HEK293 (cell line): ENCODE results near the genes ZNF430, ZNF730 and ZNF726.

- PRO-cap = no peak
- RRBS, 2 experiments = no CpG with 5 or more reads among the region's 2 CpGs
These were observed 22.4 kb downstream of the ZNF14 start for GRCh38 chr19:19710594-19710911.

DNA sequence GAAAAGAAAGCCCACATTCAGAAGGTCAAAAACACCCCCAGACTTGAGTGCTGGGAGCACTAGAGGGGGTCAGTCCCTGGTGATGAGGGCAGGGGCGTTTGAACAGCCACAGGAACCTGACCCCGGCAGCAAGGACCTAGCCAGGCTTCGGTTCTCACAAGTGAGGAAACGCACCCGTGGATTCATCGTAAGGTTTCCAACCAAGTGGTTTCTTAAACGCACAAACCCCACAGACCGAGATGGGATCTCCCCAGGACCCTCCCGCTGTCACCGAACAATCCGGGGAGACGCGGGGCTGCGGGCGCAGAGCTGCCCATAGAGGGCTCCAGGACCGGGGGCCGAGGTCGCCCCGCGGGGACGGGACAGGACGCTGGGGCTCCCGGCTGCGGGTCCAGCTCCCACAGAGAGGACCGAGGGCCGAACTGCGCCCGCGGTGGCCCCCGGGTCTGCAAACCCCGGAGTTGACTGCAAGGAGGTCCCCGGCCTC, 457 bp downstream of the ZNF14 start:
- PRO-cap = no peak
- RRBS, 2 experiments = 1 to 2% methylated on average over 21 to 23 of the region's 32 CpGs

GRCh38 chr19:19775696-19777067, 43.3 kb upstream of the ZNF14 start:
- PRO-cap = bidirectional peak, plus-strand start at chr19:19776786, minus-strand start at chr19:19776380
- RRBS, 2 experiments = no CpG with 5 or more reads among the region's 52 CpGs

GRCh38 chr19:20422558-20423159, 142.9 kb downstream of the ZNF737 start:
- PRO-cap = no peak
- RRBS, 2 experiments = no CpG with 5 or more reads among the region's 15 CpGs

DNA sequence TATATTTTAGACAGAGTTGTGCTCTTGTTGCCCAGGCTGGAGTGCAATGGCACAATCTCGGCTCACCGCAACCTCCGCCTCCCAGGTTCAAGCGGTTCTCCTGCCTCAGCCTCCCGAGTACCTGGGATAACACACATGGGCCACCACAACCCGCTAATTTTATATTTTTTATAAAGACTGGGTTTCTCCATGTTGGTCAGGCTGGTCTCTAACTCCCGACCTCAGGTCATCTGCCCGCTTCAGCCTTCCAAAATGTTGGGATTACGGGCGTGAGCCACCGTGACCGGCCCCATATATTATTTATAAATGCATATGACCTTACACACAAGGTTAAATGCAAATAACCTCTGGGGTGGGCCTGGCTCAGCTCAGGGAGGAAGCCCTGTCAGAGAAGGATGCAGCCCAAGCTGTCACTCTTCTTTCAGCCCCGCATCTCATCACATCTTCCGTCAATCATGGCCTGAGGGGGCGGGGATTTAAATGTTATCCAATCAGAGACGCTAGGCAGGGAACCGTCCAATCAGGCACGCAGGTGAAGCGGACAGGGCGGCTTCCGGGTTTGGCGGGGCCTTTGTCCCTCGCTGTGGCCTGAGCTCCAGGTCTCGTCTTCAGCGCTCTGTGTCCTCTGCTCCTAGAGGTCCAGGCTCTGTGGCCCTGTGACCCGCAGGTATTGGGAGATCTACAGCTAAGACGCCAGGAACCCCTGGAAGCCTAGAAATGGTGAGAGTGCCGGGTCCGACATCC, at the start of gene ZNF430:
TSS of gene ZNF430 (plus strand) at position 574 of the 744 bp plus-strand sequence.
- PRO-cap = bidirectional peak, plus-strand start at position 574 of the sequence, minus-strand start at position 436 of the sequence
- RRBS, 2 experiments = no CpG with 5 or more reads among the region's 29 CpGs

DNA sequence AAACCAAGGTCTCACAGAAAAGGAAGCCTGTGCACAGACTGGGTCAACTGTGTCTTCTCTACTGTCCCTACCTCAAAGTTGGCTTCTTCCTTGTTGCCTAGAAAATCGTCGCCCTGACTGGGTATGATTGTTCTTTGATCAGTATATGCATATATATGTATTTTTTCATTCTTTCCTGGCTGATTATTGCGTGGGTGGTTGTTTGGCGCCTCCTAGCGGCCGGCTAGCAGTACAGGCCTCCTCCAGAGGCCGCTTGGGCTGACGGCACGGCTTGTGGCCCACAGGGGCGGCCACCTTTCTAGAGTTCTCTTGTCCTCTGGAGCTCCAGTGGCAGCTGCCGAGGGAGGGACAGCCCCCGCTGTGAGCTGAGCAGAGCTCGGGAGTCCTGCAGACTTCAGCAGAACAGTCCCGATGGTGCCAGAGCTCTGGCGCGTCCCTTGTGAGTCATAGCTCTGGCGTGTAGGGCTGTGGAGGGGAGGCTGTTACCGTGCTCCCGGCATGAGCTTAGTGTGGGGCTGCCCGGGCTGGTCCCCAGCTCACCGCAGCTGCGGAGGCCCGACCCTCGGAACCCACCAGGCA, 22.6 kb upstream of the ZNF429 start:
- PRO-cap = no peak
- RRBS, 2 experiments = 58 to 86% methylated on average over 4 of the region's 24 CpGs

- PRO-cap = no peak
- RRBS, 2 experiments = no CpG with 5 or more reads among the region's 1 CpG
These were observed 17.8 kb upstream of the ZNF208 start for GRCh38 chr19:22028594-22028943.

GRCh38 chr19:22286628-22286955, 351 bp downstream of the ZNF729 start:
- PRO-cap = no peak
- RRBS, 2 experiments = no CpG with 5 or more reads among the region's 18 CpGs

- PRO-cap = no peak
- RRBS, 2 experiments = under 1 to 2% methylated on average over 4 of the region's 9 CpGs
These were observed 5.1 kb upstream of the ZNF98 start for GRCh38 chr19:22427388-22427581.

DNA sequence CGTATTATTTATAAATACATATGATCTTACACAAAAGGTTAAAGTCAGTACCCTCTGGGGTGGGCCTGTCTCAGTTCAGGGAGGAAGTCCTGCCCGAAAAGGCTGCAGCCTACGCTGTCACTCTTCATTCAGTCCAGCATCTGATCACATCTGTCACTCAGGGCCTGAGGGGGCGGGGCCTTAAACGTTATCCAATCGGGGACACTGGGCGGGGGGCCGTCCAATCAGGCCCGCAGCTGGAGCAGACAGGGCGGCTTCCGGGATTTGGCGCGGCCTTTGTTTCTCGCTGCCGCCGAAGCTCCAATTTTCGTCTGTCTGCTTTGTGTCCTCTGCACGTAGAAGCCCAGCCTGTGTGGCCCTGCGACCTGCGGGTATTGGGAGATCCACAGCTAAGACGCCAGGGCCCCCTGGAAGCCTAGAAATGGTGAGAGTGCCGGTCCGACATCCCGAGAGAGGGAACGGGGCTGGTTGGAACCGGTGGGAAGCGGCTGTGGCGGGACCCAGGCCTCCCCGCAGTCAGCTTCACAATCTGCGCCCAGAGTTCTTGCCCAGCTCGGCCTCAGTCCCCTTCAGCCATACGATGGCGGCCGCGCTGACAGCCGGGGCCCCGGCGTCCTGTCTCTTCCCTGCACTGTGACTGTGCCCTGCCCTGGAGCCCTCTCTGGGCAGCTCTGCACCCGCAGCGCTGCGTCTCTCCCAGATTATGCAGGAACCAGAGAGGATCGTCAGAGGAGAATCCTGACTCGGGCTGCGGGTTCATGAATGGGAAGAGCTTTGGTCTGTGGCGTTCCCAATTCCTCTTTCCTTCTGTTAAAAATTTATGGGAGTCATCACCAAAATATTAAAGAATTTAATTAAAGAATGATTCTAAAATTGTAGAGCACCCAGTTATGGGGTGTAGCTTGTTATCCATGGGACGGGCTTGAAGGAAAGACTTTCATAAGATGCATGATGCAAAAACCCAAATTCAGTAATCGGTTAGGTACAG, at the start of gene ZNF730:
TSS of gene ZNF730 (plus strand) at position 273 of the 988 bp plus-strand sequence.
- PRO-cap = no peak
- RRBS, 2 experiments = no CpG with 5 or more reads among the region's 47 CpGs

DNA sequence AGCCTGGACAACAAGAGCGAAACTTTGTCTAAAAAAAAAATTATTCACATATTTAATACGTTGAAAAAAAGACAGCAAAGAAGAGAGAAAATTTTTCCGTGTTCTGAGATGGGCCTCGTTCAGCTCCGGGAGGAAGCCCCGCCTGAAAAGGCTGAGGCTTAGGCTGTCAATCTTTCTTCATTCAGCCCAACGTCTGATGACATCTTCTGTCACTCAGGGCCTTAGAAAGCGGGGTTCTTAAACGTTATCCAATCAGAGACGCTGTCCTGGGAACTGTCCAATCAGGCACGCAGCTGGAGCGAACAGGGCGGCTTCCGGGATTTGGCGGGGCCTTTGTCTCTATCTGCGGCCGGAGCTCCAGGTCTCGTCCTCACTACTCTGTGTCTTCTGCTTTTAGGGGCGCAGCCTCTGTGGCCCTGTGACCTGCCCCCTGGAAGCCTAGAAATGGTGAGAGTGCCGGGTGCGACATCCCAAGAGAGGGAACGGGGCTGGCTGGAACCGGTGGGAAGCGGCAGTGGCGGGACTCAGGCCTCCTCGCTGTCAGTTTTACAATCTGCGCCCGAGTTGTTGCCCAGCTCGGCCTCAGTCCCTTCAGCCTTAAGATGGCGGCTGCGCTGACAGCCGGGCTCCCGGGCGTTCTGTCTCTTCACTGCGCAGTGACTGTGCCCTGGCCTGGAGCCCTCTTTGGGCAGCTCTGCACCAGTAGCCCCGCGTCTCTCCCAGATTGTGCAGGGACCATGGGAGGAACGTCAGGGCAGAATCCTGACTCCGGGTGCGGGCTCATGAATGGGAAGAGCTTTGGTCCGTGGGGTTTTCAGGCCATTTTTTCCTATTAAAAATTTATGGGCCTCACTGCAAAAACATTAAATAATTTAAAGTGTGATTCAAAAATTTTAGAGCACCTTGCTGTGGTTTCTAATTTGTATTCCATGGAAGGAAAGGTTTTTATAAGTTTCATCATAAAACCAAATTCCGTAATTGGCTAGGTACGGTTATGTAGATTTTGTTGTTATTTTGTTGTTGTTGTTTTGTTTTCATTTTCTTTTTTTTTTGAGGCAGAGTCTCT, at the start of gene ZNF726:
TSS of gene ZNF726 (plus strand) at position 336 of the 1,066 bp plus-strand sequence.
- PRO-cap = unidirectional peak, plus-strand start at position 336 of the sequence
- RRBS, 2 experiments = no CpG with 5 or more reads among the region's 43 CpGs

DNA sequence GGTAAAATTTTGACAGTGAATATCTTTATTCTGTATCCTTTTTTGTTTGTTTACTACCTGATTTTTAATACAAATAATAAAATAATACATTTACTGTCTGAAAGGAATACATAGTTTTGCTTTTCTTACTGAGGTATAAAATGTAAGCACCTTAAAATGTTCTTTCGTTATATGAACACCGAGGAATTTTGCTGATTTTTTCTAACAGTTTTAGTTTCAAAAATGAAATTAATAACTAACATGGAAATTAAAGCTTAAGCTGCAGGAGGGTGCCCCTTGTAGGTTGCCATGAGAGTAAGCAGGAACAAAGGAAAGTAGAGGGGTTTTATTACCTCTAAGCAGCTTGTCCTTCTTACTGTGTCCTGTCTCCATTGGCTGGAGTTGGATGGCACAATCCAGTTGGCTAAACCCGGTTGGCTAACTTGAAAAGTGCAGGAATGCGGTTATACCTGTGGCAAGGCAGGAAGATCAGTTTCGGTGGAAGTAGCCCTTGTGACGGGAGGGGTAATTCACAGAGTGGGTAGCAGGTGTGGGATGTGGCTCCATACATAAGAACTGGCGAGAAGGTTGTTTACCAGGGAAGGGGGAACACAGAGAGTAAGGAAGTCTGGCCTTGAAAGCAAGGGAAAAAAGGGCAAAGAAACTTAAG, 3.1 kb downstream of the ZNF726 start:
- PRO-cap = no peak
- RRBS, 2 experiments = no CpG with 5 or more reads among the region's 7 CpGs

GRCh38 chr19:24144562-24144952, 57.6 kb downstream of the ZNF254 start:
- PRO-cap = no peak
- RRBS, 2 experiments = no CpG with 5 or more reads among the region's 6 CpGs

- PRO-cap = no peak
- RRBS, 2 experiments = no CpG with 5 or more reads among the region's 6 CpGs
These were observed 789.0 kb downstream of the UQCRFS1 start for GRCh38 chr19:28424023-28424377.

DNA sequence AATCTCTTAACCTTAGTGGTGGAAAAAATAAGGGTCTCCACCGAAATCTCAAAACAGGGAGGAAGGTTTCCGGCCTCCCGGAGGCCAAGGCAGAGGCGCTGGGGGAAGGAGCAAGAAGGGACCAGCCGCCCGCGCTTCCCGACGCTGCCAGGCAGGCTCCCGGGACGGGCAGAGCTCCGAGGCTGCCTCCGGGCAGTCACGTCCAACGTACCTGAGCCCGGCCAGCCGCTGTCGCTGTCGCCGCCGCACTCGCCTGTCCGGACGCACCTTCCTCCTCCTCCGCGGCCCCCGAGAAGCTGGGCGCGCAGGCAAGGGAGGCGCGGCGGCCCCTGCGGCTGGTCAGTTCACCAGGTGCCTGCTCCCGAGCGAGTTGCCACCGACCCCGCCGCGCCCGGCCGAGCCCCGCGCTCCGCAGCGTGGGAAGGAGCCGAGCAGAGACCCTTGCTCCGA, 419.6 kb downstream of the UQCRFS1 start:
- PRO-cap = no peak
- RRBS, 2 experiments = 19 to 83% methylated on average over 24 of the region's 47 CpGs

- PRO-cap = unidirectional peak, minus-strand start at chr19:29016564
- RRBS, 2 experiments = no CpG with 5 or more reads among the region's 2 CpGs
These were observed 196.6 kb downstream of the UQCRFS1 start for GRCh38 chr19:29016460-29016682.

DNA sequence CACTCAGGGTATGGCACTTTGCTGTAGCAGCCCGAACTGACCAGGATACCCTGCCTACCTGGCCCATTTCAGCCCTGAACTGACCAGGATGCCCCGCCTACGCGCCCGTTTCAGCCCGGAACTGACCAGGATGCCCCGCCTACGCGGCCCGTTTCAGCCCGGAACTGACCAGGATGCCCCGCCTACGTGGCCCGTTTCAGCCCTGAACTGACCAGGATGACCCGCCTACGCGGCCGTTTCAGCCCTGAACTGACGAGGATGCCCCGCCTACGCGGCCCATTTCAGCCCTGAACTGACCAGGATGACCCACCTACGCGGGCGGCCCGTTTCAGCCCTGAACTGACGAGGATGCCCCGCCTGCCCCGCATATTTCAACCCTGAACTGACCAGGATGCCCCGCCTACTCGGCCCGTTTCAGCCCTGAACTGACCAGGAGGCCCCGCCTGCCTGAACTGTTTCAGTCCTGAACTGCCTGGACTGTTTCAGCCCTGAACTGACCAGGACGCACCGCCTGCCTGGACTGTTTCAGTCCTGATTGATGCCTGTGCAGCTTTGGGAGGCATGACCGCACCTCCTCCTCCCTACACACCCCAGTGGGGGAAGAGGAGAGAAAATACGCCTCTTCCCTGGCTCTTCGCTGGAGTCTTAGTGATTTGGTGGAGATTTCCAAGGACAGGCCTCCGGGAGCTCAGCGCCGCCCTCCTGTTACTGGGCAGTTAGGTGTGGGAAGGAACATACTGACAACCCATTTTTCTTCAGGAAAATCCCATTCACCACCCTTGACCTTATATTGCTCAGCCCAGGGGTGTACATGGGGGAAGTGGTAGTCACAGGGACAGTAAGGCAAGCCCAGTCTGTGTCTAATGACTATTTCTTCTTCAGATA, 119.8 kb downstream of the UQCRFS1 start:
- PRO-cap = no peak
- RRBS, 2 experiments = 95% methylated on average over 6 of the region's 41 CpGs

GRCh38 chr19:29211589-29212889, 912 bp downstream of the UQCRFS1 start:
- PRO-cap = unidirectional peak, plus-strand start at chr19:29212647
- RRBS, 2 experiments = under 1 to 1% methylated on average over 14 of the region's 53 CpGs

GRCh38 chr19:29247729-29248296, 34.9 kb upstream of the UQCRFS1 start:
- PRO-cap = no peak
- RRBS, 2 experiments = no CpG with 5 or more reads among the region's 10 CpGs

DNA sequence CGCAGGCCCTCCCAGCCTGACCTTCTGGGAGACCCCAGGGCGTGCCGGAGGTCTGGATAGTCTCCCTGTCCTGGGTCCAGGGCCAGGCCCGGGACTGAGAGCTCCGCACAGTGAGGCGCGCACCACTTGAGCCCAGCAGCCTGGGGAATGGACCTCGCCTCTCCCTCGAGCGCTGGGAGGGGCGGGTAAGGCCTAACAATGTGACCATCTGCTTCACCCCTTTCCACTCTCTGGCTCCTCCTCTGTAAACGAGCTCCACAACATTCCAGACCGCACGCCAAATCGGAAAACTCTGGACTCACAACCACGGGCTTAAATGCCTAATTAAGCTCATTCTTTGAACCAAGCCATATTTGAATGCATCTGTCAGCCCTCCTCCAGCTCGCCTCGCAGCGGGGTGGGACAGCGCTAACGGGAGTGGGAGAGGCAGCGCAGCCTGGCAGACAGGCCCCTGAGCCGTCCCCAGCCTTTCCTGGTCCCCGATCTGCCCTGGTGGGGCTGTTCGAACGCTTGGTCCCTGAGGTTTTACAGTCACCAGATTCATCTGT, 120.7 kb upstream of the VSTM2B start:
- PRO-cap = no peak
- RRBS, 2 experiments = 90 to 95% methylated on average over 1 of the region's 26 CpGs